Vein endothelial cell (primary cell): ENCODE measurements around a stretch of chr3.

DNA sequence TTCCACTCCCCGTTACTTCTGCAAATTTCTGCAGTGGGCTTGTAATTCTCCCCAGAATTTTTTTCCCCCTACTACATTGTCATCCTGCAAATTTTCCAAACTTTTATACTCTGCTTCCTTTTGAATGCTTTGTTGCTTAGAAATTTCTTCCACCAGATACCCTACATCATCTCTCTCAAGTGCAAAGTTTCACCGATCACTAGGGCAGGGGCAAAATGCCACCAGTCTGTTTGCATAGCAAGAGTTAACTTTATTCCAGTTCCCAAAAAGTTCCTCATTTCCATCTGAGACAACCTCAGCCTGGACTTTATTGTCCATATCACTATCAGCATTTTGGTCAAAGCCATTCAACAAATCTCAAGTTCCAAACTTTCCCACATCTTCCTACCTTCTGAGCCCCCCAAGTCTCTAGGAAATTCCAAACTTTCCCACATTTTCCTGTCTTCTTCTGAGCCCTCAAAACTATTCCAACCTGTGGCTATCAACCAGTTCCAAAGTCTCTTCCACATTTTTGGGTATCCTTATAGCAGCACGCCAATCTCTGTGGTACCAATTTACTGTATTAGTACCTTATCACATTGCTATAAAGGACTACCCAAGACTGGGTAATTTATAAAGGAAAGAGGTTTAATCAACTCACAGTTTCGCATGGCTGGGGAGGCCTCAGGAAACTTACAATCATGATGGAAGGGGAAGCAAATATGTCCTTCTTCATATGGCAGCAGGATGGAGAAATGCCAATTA lies 307.5 kb downstream of the TBC1D5 start:
- CAGE, long polyA plus RNA: no peak

- CAGE, long polyA plus RNA: no peak
Observed at GRCh38 chr3:17860736-17861456, 118.5 kb upstream of the TBC1D5 start.

DNA sequence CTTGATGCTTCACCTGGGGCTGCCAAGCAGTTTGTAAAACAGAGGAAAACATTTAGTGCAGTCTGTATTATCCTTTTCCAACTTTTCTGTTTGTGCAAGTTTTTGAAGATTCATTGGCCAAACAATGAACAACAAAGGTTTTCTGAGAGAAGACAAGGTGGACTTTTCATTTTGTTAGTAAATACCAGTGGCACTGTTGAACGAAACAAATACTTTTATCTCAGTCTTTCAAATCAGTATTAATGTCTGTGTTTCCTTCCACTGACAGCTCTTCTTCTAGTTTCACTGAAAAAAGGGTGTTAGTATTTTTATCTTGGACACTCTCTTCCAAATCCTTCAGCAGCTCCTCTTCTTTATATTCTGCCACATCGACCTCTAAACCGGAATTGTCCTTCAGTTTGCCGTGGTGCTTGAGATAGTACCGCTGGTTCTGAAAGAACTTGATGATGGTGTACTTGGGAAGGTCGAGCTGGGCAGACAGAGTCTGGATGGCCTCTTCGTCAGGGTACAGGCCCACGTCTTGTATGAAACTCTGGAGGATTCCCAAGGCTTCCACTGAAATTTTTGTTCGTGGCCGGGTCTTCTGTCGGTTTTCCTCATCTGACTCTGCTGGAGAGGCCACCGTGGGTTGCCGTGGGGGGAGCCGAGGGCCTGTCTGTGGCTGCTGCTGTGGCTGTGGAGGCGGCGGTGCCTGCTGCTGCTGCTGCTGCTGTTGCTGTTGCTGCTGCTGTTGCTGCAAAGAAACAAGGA lies 76.0 kb downstream of the SATB1 start:
- CAGE, long polyA plus RNA: no peak

DNA sequence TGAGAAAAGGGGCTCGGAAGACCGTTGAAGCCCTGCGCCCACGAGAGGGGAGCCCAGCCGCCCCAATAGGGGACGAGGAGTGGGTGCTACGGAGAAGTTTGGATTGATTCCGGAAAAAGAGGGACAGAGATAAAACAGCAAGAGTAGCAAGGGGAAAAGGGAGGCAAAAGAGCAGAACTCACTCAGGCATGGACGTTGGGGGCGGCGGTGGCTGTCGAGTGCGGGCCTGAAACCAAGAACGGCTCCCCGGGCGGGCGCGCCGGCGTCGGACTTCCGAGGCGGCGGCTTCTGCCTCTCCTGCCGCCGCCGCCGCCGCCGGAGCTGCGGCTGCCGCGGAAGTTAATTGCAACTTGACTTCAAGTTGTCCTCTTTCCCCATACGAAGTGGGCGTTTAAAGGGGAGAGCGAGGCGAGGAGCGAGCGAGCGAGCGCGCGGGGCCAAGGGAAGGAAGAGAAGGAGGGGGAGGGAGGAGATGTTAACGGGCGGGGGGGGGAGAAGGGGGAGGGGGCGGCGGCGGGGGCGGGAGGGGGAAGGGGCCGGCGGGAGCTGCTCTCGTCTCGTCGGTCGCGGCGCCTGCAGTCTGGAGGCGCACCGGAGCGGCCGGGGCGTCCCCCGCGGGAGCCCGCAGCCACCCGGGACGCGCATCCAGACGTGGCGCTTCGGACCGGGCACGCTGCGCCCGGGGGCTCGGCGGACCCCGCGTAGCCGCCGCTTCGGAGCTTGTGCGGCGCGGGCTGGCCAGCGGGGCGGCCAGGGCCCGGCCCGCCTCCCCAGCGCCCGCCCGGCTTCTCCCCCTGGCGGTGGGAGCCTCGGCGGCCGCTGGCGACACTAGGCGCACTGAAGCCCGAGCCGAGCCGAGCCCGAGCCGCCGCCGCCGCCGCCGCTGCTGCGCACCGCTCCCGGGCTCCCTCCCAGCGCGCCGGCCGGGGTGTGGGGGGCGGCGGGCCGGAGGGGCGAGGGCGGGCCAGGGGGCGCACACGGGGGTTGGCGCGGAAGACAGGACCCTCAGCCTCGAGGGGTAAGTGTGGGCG lies 19.6 kb upstream of the SATB1 start:
- CAGE, long polyA plus RNA: no peak

DNA sequence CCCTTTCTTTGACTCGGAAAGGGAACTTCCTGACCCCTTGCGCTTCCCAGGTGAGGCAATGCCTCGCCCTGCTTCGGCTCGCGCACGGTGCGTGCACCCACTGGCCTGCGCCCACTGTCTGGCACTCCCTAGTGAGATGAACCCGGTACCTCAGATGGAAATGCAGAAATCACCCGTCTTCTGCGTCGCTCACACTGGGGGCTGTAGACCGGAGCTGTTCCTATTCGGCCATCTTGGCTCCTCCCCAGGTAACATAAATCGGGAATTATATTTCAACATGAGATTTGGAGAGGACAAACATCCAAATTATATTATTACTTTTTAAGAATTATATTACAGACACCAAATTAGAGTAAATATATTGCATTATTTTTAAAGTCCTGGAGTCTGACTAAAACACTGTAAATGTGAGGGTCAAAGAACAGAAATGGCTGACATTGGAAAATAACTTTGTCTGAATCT lies 212.0 kb upstream of the KCNH8 start:
- CAGE, long polyA plus RNA: no peak

DNA sequence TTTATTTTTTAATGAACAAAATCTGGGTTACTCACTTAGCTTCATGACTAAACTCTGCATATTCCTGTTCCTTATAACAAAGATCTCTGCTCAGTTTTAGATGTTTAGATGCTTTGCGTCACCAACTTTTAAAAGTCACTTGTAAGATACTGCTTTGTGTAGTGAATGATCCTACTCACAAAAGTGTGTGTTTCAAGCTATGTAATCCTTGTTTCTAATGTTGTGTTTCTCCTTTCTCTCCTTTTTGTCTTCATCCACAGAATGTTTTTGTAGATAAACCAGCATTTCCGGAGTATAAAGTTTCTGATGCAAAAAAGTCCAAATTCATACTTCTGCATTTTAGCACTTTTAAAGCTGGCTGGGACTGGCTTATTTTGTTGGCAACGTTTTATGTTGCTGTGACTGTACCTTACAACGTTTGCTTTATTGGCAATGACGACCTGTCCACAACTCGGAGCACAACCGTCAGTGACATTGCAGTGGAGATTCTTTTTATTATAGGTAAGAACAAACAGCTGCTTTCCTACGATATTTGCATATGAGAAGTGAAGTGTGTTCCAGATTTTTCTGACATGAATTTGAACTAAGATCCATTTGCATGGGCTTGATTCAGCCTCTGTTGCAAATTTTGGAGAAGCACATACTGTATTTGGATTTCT lies 199.3 kb downstream of the KCNH8 start:
- CAGE, long polyA plus RNA: no peak

GRCh38 chr3:19947610-19948362 lies 889 bp downstream of the RAB5A start:
- CAGE, long polyA plus RNA: no peak

- CAGE, long polyA plus RNA: no peak
Observed at GRCh38 chr3:20182216-20182548, 3.8 kb downstream of the SGO1 start.

GRCh38 chr3:21795209-21795740 lies 44.3 kb upstream of the ZNF385D start:
- CAGE, long polyA plus RNA: no peak

GRCh38 chr3:23268930-23269783 lies 66.0 kb downstream of the UBE2E2 start:
- CAGE, long polyA plus RNA: no peak

GRCh38 chr3:23710573-23711184 lies 95.1 kb upstream of the UBE2E1 start:
- CAGE, long polyA plus RNA: no peak

DNA sequence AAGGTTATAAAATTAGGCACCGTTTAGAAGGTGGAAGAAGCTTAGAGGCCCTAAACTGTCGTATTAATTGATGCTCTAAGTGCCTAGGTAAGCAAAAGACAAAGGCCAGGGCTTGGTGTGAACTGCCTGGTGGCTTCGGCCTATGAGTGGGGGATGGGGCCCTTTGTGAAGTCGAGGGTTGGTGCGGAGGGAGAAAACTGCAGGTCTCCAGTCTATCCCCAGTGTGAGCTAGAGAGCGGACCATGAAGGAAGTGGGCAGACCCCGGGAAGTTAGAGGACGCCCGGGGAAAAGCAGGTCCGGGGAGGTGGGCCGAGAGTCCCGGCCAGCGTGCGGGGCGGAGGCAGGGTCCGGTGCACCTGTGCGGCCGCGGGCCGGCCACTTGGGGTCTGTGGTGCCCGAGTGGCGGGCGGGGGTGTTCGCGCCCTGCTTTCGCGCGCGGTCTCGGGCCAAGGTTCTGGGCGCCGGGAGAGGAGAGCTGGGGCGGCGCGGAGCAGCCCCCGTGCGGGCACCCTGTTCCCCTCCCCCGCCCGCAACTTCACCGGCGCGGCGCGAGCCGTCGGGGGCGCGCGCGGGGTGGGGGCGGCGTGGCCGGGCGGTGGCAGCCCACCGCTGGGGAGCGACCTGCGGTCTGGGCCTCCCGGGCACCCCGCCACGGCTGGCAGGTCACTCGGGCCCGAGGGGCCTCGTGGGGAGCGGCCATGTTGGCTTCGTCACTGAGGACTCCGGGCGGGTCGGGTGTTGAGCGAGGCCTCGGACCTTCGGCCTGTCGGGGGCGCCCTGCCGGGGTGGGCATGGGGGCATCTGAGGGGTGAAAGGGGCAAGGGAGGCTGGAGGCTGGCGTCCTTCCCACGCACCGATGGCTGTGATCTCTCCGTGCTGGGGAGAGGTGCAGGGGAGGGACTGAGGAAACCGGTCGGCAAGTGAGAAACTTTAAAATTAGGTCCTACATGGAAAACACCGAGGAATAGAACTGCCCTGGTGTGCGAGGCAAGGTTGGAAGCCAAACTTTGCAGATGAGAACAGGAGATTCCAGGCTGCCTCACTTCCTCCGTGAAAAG lies 4.8 kb downstream of the UBE2E1 start:
- CAGE, long polyA plus RNA: no peak

DNA sequence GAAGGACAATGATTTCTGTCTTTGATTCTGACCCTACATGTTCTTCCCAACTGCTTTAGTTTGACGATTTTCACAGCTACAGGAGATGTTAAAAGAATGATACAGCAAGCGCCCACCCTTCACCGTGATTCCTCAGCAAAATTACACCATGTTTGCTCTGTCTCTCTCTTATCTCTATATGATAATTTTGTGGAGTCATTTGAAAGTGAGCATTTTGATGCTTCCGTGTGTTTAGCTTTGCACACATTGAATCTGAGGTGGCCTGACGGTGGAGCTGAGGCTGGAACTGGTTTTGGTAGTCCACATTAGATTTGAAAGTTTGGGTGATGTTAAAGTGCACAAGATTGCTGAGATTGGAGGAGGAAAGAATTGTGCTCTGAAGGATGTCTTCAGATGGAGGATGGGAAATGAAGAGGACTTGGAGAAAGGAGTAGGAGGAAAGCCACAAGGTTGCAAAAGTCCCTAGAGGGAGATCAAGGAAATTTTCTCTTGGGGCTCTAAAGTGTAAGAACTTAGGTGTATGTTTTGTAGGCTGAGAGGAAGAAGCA lies 12.7 kb downstream of the UBE2E1 start:
- CAGE, long polyA plus RNA: no peak

DNA sequence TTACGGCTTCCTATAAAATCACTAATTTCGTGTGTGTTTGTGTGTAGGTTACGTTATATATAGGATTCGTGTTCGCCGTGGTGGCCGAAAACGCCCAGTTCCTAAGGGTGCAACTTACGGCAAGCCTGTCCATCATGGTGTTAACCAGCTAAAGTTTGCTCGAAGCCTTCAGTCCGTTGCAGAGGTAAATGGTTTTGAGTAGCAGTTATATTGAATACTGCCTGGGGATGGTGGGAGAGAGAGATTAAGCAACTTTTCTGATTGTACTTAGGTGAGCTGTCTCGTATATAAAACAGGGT lies 1.4 kb downstream of the RPL15 start:
- CAGE, long polyA plus RNA: no peak

DNA sequence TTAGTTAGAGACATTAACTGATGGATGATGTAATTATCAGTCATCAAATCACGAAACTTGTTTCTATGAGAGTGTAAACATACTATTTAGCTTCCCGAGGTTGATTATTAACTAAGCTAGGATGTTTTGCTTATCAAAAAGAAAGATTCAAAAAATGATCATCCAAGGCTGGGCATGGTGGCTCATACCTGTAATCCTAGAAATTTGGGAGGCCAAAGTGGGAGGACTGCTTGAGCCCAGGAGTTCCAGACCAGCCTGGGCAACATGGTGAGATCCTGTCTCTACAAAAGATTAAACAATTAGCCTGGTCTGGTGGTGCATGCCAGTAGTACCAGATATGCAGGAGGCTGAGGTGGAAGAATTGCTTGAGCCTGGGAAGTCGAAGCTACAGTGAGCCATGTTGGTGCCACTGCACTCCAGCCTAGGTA lies 10.7 kb downstream of the RPL15 start:
- CAGE, long polyA plus RNA: no peak

GRCh38 chr3:23961842-23962797 lies 17.0 kb downstream of the NR1D2 start:
- CAGE, long polyA plus RNA: no peak

GRCh38 chr3:23967662-23968373 lies 22.7 kb downstream of the NR1D2 start:
- CAGE, long polyA plus RNA: no peak

DNA sequence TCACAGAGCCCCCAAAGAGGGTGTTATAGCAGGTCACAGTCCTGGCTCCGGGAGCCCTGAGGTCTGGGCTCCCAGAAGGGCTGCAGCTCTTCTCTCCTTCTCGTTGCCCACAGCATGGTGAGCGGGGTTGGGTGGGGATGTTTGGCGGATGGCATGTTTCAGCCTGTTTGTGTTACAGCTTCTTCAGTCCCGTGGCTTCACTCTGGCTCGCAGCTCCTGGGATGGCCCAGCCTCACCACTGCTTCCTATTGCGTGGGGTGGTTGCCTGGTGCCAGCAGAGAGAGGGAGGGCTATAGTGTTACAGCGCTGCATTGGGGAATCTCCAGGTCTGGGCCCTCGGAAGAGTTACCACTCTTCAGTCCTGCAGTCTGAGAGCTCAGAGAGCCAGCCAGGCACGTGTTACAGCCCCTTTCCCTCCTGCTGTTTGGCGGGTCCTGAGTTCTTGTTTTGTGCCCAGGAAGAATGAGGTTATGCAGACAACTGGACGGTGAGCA lies 74.1 kb downstream of the NR1D2 start:
- CAGE, long polyA plus RNA: no peak

DNA sequence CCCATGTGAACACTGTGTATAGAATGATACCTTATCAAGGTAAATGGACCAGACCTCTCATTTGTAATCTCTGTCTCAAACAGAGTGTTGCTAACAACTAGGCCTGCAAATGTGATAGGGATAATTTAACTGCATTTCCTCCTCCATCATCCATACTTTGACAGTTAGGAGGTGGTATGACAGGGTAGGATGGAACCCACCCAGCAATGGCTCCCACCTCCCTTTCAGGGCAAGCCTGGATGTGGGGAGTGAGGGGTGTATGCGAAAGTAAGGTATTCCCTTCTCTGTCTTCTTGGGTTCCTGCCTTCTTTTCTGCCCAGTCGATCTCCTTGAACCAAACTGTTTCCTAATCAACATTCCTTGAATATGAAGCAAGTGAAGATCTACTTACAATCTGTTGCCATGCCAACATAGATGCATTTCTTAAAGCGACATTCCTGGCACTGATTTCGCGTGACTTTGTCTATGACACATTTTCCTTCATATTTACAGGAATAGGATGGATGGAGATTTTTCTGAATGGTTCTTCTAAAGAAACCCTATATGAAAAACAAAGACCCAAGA lies 201.3 kb downstream of the NR1D2 start:
- CAGE, long polyA plus RNA: no peak

DNA sequence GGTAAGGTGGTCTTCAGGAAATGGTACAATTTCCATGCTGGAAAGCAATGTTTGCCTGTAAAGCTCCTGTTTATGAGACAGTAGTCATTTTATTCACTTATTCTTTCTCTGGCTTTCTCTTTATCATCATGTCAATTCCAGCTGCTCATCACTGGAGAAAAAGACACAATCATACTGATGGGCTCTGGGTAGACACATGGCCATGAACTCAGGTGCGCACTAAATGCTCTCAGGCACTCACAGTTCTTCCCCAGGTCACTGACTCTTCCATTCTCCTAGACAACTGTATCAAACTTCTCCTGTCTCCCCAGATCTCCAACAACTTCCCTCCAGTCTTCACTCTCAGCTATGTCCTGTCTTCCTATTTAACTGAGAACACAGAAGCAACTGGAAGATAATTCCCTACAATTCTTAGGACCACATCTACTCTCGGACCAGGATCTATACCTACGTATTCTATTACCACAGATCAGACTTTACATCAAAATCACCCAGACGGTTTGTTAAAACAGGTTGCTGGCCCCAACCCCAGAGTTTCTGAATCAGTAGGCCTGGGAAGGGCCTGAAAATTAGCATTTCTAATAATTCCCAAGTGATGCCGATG lies 234.1 kb downstream of the THRB start:
- CAGE, long polyA plus RNA: no peak